ENCODE data around the gene ATP6AP1.

DNA sequence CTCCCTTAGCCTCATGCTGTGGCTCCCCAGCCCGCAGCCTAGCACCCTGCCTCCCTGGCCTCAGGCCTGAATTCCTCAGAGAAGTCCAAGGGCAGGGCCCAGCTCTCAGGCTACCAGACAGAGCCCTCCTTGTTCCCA is 7.1 kb downstream of the IRAK1 start:
- PRO-cap, 8 experiments = no peak in any of the 8 experiments

GRCh38 chrX:154042947-154043309 is 23.2 kb upstream of the IRAK1 start:
- PRO-cap, 8 experiments = peak in 4 of 8 experiments; most common plus-strand start chrX:154043213 (in 4); most common minus-strand start chrX:154043186 (in 1)

- PRO-cap, 8 experiments = no peak in any of the 8 experiments
Measured at GRCh38 chrX:154084378-154085146, 13.0 kb downstream of the MECP2 start.

DNA sequence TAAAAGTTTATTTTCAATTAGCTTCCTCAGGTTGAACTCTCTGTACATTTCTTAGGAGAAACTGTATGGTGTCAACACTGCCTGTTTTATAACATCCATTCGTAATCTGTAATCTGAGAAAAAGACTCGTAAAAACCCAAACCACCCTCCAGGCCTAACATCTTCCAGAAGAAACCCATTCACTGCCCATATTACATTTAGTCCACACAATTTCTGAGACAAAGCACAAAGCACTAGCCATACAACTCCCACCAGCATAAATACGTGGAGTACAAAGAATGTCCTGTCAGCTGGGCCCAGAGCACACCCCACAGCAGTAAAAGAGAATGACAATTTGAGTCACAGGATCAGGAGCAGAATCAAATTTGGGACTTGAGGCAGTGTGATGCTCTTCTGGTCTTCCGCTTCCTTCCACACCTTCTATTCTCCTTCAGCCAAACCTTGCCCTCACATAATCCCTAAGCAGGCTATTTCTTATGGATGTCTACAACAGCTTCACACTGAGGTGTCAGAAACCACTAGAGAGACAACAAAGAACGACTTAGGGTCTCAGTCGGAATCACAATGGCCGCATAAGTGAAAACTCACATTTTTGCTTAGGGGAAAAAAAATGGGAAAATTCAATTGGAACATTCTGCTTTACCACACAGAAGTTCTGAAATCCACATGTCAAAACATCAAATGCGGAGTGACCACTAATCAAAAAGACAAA is 6.7 kb downstream of the MECP2 start:
- PRO-cap, 8 experiments = no peak in any of the 8 experiments

GRCh38 chrX:154354769-154355312 is 19.6 kb downstream of the FLNA start:
- PRO-cap, 8 experiments = peak in 1 of 8 experiments; most common minus-strand start chrX:154355223 (in 1)

GRCh38 chrX:154358826-154359612 is 15.4 kb downstream of the FLNA start:
- PRO-cap, 8 experiments = no peak in any of the 8 experiments

DNA sequence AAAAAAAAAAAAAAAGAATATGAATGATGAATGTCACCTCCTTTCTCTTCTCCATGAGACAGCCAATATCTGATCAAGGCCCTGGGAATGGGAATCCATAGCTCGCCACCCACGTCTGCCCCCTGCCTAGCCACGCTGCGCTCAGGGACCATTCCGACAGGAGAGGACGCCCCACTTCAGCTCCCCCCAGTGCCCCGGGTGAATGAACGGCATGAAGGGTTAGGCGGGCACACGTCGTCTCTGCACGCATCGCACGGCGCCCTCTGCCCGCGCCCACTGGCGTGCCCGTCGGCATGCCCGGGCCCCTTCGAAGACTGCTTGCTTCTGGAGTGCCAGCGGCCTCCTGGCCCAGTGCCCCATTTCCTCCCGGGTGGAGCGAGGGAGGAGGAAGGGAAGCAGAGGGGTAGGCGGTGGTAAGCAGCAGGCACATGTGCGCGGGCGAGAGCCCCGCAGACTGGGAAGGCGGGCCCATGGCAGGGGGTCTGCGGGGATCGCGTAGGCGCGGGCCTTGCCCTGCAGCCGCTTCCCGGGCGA is 1.2 kb upstream of the EMD start:
- PRO-cap, 8 experiments = peak in 5 of 8 experiments; most common plus-strand start position 310 of the sequence (in 5); most common minus-strand start position 313 of the sequence (in 4)

GRCh38 chrX:154382551-154383493 is 3.7 kb downstream of the EMD start:
- PRO-cap, 8 experiments = no peak in any of the 8 experiments

GRCh38 chrX:154401763-154402767 is 3.9 kb downstream of the RPL10 start:
- PRO-cap, 8 experiments = peak in 1 of 8 experiments; most common plus-strand start chrX:154401924 (in 1)

GRCh38 chrX:154428339-154429644 is at the start of gene ATP6AP1:
Gene ATP6AP1, plus strand, starts transcription at chrX:154428677.
- PRO-cap, 8 experiments = peak in 8 of 8 experiments; most common plus-strand start chrX:154428677 (in 5); most common minus-strand start chrX:154428450 (in 4)

GRCh38 chrX:154430924-154432009 is 2.8 kb downstream of the ATP6AP1 start:
- PRO-cap, 8 experiments = peak in 5 of 8 experiments; most common plus-strand start chrX:154431081 (in 2); most common minus-strand start chrX:154431527 (in 3)

- PRO-cap, 8 experiments = no peak in any of the 8 experiments
Measured at GRCh38 chrX:154485264-154485761, 1.1 kb downstream of the UBL4A start.

GRCh38 chrX:154542778-154543801 is 3.6 kb downstream of the G6PD start:
- PRO-cap, 8 experiments = peak in 3 of 8 experiments; most common plus-strand start chrX:154543409 (in 1); most common minus-strand start chrX:154543130 (in 1)

DNA sequence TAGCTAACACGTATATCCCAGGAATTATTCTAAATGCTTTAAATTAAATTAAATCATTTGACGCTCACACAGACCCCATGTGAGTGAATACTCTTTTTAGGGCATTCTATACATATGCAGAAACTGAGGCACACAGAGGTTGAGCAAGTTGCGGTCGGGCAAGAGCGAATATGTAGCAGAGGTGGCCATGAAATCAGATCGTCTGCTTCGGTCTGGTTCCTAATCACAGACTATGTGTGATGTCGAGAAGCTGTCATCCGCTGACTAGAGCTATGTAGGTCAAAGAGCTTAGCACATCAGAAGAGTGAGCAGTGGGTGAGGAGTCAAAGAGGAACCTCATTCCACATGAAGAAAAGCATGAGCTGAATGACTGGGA is 19.1 kb downstream of the GAB3 start:
- PRO-cap, 8 experiments = peak in 7 of 8 experiments; most common plus-strand start position 305 of the sequence (in 3); most common minus-strand start position 204 of the sequence (in 5)

- PRO-cap, 8 experiments = peak in 5 of 8 experiments; most common plus-strand start chrX:154750796 (in 4); most common minus-strand start chrX:154750693 (in 1)
Measured at GRCh38 chrX:154749863-154750908, 691 bp downstream of the GAB3 start.

GRCh38 chrX:154761352-154762287 is 1.0 kb upstream of the DKC1 start:
- PRO-cap, 8 experiments = no peak in any of the 8 experiments

- PRO-cap, 8 experiments = peak in 3 of 8 experiments; most common minus-strand start chrX:154781778 (in 2)
Measured at GRCh38 chrX:154781357-154782286, 19.0 kb downstream of the DKC1 start.

GRCh38 chrX:155069878-155070555 is 919 bp downstream of the CMC4 start:
- PRO-cap, 8 experiments = no peak in any of the 8 experiments

DNA sequence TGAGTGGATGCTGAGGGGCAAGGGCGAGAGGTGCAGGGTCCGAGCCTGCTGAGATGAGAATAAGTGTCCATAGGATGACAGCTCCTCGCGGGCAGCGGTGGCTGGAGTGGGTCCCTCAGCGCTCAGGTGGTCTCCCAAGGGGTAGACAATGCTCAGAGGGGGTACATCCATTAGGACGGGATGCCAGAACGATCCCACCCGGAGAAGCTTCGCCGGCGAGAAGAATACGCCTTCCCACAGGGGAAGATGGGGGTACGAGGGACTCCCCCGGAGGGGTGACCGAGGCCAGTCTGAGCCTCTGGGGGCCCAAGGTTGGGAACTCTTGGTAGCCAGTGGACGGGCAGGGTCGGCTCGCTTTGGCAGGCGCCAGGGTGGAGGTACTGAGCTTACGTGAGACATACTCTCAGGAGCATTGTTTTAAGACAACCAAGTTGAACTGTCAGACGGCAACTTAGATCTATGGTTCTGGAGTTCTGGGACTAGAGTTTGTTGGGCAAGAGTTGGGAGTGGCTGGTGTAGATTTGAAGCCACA is 15.8 kb downstream of the BRCC3 start:
- PRO-cap, 8 experiments = no peak in any of the 8 experiments

DNA sequence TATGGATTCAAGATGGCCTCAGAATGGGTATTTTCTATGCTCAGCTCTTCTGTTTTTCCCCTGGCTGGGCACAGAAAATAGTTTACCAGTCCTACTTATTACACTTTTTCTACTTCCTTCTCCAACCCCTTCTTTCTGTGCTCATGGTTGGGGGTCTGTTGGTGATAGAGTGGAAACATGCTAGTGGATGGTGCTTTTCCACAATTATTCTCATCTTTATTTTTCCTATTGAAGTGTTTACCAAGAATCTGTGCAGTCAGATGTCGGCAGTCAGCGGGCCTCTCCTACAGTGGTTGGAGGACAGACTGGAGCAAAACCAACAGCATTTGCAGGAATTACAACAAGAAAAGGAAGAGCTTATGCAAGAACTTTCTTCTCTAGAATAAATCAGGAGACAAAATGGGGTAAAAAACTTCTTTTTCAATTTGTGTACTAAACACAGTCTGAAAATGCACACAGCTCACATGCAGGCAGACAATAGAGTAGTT is 48.5 kb downstream of the BRCC3 start:
- PRO-cap, 8 experiments = no peak in any of the 8 experiments

Measured in peripheral blood mononuclear cell (primary cell).